Endothelial cell of umbilical vein (primary cell): ENCODE measurements around the gene VTI1A.

DNA sequence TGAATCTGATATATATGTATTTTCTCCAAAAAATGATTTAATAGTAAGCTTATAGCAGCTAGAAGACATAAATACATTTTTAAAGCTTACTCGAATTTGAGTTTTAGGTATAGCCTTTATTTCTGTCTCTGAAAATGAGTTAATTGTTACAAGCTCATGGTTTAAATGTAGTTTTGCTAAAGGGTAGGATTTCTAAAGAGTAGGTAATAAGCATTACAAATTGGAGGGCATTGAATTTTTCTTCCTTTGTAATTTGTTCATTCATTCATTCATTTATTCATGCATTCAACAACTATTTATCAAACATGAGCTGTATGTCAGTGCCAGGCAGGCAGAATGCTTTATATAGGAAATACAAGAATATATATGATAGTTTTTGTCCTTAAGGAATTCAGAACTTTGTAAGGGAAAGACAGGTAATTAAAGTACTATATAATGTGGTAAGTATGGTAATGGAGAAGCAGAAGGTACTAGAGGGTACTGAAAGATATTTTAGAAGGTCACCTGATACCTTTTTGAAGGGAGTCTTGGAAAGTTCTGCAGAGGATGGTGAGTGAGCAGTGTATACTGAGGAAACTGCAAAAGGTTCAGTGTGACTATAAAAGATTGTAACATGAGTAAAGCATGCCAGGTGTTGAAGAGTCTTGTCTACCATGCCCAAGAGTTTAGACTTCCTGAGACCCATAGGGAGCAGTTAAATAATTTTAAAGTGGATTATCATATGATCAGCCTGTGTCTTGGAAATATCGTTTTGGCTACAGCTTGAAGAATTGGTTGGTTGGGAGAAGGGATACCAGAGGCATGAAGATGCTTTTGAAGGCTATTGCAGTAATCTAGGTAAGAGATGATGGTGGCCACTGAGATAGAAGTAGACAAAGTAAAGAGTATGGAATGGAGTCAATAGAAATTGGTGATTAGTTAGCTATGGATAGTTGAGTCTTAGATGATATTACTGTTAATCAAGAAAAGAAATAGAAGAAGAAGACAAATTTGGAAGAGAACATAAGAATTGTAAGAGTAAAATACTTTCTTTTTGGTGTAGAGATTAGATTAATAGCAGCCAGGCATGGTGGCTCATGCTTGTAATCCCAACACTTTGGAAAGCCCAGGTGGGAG, 37.9 kb downstream of the MXI1 start:
- PRO-cap: no peak
CAGE:
- cytosol, long polyA minus RNA: no peak
- cytosol, long polyA plus RNA: no peak
- long polyA plus RNA: no peak
- nucleus, long polyA minus RNA: start-site peak on the plus strand centred at position 281 of the sequence, 110 bp wide, 9 reads; start-site peak on the plus strand centred at position 671 of the sequence, 223 bp wide, 5 reads
- nucleus, long polyA plus RNA: no peak

- PRO-cap: no peak
CAGE:
- cytosol, long polyA minus RNA: no peak
- cytosol, long polyA plus RNA: no peak
- long polyA plus RNA: no peak
- nucleus, long polyA minus RNA: no peak
- nucleus, long polyA plus RNA: no peak
Observed at GRCh38 chr10:110358218-110358718, 53.5 kb upstream of the SMNDC1 start.

DNA sequence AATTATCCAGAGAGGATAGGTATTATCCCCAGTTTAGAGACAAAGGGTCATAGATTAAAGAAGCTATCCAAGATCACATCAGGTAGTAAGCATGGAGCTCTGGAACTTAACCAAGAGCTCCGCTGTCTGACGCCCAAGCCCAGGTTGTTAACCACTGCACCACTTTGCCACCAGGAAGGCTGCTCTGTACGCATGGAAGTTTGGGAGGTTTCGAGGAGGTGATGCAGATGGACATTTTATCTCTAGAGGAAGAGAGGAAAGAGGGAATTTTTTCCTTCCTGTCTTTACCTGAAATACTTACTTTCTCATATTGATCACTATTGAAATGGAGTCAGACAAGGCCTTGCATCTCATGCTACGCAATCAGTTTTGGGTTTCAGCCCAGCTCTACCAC, 7.1 kb downstream of the DUSP5 start:
- PRO-cap: no peak
CAGE:
- cytosol, long polyA minus RNA: no peak
- cytosol, long polyA plus RNA: no peak
- long polyA plus RNA: no peak
- nucleus, long polyA minus RNA: no peak
- nucleus, long polyA plus RNA: no peak

- PRO-cap: no peak
CAGE:
- cytosol, long polyA minus RNA: no peak
- cytosol, long polyA plus RNA: no peak
- long polyA plus RNA: no peak
- nucleus, long polyA minus RNA: no peak
- nucleus, long polyA plus RNA: no peak
Observed at GRCh38 chr10:110509793-110510730, 12.4 kb downstream of the DUSP5 start.

DNA sequence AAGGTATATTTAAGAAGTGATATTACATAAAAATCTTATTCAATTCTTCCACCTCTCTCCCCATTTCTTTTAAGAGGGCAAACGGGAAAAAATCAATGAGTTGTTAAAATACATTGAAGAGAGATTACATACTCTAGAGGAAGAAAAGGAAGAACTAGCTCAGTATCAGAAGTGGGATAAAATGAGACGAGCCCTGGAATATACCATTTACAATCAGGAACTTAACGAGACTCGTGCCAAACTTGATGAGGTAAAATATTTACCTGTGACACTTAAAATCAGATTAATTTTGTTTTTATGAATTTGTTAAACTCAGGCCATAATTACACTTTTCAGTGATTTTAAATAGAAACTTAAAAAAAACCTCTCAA, 14.3 kb downstream of the SMC3 start:
- PRO-cap: no peak
CAGE:
- cytosol, long polyA minus RNA: start-site peak on the plus strand centred at position 162 of the sequence, 174 bp wide, 444 reads
- cytosol, long polyA plus RNA: start-site peak on the plus strand centred at position 162 of the sequence, 174 bp wide, 262 and 285 reads in 2 replicates
- long polyA plus RNA: no peak
- nucleus, long polyA minus RNA: start-site peak on the plus strand centred at position 183 of the sequence, 18 bp wide, 22 reads
- nucleus, long polyA plus RNA: no peak

DNA sequence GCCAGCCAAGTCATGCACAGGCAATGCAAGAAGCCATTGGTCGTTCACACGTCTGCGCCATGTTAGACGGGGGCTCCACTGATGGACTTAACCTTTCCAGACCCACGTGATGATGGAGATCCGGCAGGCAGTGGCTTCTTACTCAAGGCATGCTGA, 54.8 kb downstream of the RBM20 start:
- PRO-cap: no peak
CAGE:
- cytosol, long polyA minus RNA: no peak
- cytosol, long polyA plus RNA: no peak
- long polyA plus RNA: no peak
- nucleus, long polyA minus RNA: no peak
- nucleus, long polyA plus RNA: no peak

GRCh38 chr10:110805252-110805650, 66.5 kb upstream of the PDCD4 start:
- PRO-cap: no peak
CAGE:
- cytosol, long polyA minus RNA: no peak
- cytosol, long polyA plus RNA: no peak
- long polyA plus RNA: no peak
- nucleus, long polyA minus RNA: no peak
- nucleus, long polyA plus RNA: no peak

- PRO-cap: no peak
CAGE:
- cytosol, long polyA minus RNA: no peak
- cytosol, long polyA plus RNA: no peak
- long polyA plus RNA: no peak
- nucleus, long polyA minus RNA: no peak
- nucleus, long polyA plus RNA: no peak
Observed at GRCh38 chr10:110823878-110824563, 47.7 kb upstream of the PDCD4 start.

GRCh38 chr10:110872030-110872500, 337 bp downstream of the PDCD4 start:
- PRO-cap: bidirectional peak, plus-strand start at chr10:110872248, minus-strand start at chr10:110872312
CAGE:
- cytosol, long polyA minus RNA: no peak
- cytosol, long polyA plus RNA: no peak
- long polyA plus RNA: no peak
- nucleus, long polyA minus RNA: no peak
- nucleus, long polyA plus RNA: no peak

DNA sequence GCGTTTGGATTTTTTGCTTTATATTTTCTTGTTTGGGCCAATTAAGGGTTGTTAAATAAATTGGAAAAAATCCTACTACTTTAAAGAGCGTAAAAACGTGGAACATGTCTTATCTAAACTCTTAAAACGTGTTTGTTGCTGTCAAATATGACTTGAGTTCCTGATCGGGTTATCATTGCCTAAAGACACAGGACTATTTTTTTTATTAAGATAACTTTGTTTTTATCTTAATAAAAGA, 1.8 kb downstream of the PDCD4 start:
- PRO-cap: no peak
CAGE:
- cytosol, long polyA minus RNA: no peak
- cytosol, long polyA plus RNA: no peak
- long polyA plus RNA: no peak
- nucleus, long polyA minus RNA: no peak
- nucleus, long polyA plus RNA: no peak

- PRO-cap: no peak
CAGE:
- cytosol, long polyA minus RNA: no peak
- cytosol, long polyA plus RNA: no peak
- long polyA plus RNA: no peak
- nucleus, long polyA minus RNA: no peak
- nucleus, long polyA plus RNA: start-site peak on the plus strand at chr10:110898124-110898292, 284 and 241 reads in 2 replicates
Observed at GRCh38 chr10:110897727-110898694, 21.0 kb downstream of the BBIP1 start.

GRCh38 chr10:110946040-110947046, 26.9 kb downstream of the SHOC2 start:
- PRO-cap: no peak
CAGE:
- cytosol, long polyA minus RNA: no peak
- cytosol, long polyA plus RNA: no peak
- long polyA plus RNA: no peak
- nucleus, long polyA minus RNA: no peak
- nucleus, long polyA plus RNA: no peak

DNA sequence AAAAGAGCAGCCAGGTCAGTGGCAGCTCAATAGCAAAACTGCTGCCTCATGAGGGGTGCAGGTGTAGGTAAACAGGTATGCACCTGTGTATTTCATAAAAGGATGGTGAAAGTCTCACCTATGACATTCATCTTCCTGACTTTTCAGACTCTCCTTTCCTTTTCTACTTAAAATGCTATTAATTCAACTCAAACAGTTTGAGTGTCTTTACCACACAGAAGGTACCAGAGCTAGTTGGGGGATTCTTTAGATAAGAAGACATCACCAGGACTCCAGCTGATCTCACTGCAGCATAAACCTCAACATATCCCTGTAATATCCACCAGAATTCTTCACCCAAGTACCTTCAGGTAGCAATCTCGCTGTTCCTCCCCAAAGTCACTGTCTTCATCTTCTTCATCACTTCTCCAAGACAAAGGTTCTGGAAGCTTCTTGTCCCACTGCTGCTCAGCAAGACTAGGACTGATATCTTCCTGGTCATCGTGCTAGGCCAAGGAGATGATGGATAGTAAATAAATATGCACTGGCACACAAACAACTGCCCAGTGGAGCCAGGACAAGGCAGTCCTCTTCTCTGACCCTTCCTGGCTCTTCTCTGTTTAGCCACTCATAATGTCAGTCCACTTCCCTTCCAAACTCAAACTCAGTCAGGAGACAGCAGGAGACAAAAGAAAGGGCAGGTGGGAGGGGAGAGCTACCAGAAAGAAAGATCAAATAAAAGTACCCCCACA, 26.5 kb downstream of the GPAM start:
- PRO-cap: no peak
CAGE:
- cytosol, long polyA minus RNA: no peak
- cytosol, long polyA plus RNA: no peak
- long polyA plus RNA: no peak
- nucleus, long polyA minus RNA: no peak
- nucleus, long polyA plus RNA: no peak

DNA sequence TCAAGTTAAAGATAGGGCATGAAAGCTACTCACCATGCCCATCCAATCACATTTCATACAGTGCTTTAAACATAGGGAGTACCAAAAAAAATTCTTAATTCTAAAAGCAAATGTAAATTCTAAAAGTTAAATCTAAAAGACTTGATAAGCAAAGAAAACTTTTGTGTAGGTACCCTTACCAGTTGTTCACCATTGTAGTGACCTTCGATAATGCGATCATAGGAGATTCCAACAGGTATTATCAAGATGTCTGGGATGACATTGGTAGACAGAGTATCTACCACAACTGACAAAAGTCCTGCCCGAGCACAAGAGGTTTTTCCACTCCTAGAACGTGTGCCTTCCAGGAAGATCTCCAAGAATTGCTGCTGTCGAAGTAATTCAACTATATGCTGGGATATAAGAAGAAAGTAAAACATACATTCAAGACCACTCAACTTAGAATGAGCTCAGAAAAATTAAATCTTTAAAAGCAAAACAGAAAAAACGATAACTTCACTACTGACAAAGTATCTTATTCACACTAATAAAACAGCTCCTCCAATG, 15.4 kb downstream of the GPAM start:
- PRO-cap: no peak
CAGE:
- cytosol, long polyA minus RNA: no peak
- cytosol, long polyA plus RNA: no peak
- long polyA plus RNA: no peak
- nucleus, long polyA minus RNA: no peak
- nucleus, long polyA plus RNA: no peak

DNA sequence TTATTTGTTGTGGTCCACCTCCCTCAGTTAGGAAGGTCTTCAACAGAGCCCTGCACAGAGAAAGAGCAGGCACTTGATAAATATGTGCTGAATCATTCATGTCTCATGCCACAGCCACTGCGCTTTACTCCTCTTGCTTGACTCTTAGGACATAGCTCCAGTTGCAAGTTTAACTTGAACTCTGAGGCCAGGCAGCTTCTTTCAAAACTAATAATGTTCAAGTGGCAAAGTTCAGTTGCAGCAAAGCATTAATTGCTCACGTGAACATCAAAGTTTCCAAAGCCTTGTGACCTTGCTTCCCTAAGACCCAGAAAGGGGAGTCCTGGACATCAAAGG, 22.0 kb upstream of the TECTB start:
- PRO-cap: no peak
CAGE:
- cytosol, long polyA minus RNA: no peak
- cytosol, long polyA plus RNA: no peak
- long polyA plus RNA: no peak
- nucleus, long polyA minus RNA: no peak
- nucleus, long polyA plus RNA: no peak

DNA sequence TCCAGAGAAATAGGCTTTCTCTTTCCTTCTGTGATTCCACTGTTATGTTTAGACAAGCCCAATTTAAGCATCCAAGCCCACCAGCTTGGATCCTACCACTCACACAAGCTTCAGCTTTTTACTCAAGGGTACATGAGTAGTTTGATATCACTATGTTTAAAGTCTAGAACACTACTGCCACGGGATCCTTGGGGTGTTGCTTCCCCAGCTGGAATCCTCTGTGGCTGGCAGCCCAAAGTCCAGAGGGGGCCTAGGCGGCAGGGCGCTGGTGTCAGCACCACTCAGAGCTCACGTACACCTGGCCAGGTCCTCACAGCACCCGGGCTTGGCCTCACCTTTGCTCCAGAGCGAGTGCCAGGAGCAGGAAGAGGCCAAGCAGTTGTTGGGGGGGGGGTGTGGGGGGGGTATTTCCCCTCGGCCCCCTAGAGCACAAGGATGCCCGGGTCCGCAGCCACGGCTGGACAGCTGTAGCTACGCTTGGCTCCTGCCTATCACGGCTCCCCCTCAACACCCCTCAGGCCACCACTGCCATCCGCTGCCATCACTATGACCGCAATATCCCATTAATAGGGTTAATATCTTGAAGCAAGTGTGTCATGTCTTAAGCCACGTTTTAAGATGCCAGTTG, 17.0 kb downstream of the ZDHHC6 start:
- PRO-cap: no peak
CAGE:
- cytosol, long polyA minus RNA: no peak
- cytosol, long polyA plus RNA: no peak
- long polyA plus RNA: no peak
- nucleus, long polyA minus RNA: no peak
- nucleus, long polyA plus RNA: no peak

DNA sequence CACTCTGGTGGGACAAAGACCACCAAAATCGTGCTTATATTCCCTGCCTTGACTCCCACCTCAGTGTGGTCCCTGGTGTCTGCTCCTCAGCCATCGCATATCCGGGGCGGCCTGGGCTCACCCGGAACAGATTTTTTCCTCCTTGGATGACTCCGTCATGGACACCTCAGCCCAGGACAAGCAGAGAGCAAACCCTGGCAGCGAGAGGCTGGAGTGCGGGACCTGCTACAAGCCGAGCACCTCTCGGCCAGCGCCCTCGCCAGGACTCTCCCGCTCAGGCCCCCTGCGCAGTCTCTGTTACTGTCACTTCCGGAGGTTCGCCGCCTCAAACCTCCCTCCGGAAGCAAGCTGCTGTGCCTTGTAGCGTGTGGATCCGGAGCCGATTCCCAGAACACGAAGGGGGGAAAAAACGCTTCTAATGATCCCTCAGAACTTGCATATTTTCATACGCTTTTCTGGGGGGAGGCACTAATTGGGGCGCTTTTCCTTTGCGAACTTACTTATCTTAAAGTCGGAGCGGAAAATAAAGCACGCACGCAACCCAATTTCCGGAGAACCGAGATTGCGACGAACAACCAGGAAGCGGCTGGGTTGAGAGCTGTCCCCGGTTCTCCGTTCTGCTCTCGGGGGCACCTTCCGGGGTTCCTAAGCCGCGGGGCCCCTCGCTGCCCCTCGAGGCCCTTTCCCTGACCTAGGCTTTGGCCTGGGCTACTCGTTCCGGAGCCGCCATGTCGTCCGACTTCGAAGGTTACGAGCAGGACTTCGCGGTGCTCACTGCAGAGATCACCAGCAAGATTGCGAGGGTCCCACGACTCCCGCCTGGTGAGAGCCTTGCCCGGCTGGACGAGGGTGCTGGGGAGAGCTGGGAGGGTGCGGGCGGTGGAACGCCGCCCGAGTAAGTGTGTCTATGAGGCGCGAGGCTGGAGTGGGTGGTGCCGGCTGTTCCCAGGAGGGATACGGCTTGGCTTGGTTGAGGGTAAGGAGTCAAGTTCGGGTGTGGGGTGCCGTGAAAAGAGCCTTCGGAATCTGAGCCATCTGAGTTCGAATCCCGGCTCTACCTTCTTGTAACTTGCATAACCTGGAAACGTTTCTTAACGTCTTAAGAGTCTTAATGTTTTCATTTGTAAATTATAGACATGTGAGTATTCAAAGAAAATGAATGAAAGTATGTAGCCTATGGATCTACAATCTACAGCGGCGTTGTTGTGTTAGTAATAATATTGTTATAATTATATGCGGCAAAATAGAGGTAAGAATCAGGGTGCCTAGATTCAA, at the start of gene VTI1A:
TSS of gene VTI1A (plus strand) at position 570 of the 1,275 bp plus-strand sequence.
- PRO-cap: bidirectional peak, plus-strand start at position 559 of the sequence, minus-strand start at position 269 of the sequence; unidirectional peak, minus-strand start at position 958 of the sequence
CAGE:
- cytosol, long polyA minus RNA: start-site peak on the minus strand centred at position 270 of the sequence, 5 bp wide, 136 reads; start-site peak on the plus strand centred at position 588 of the sequence, 7 bp wide, 88 reads
- cytosol, long polyA plus RNA: start-site peak on the minus strand centred at position 276 of the sequence, 84 bp wide, 187 and 255 reads in 2 replicates
- long polyA plus RNA: start-site peak on the minus strand centred at position 100 of the sequence, 27 bp wide, 37 and 19 reads in 2 replicates; start-site peak on the minus strand centred at position 262 of the sequence, 70 bp wide, 401 and 315 reads in 2 replicates
- nucleus, long polyA minus RNA: start-site peak on the minus strand centred at position 106 of the sequence, 7 bp wide, 22 reads; start-site peak on the minus strand centred at position 260 of the sequence, 63 bp wide, 289 reads; start-site peak on the plus strand centred at position 362 of the sequence, 18 bp wide, 99 reads; start-site peak on the plus strand centred at position 595 of the sequence, 75 bp wide, 1,015 reads
- nucleus, long polyA plus RNA: start-site peak on the minus strand centred at position 260 of the sequence, 62 bp wide, 274 and 340 reads in 2 replicates; start-site peak on the plus strand centred at position 367 of the sequence, 55 bp wide, 34 and 97 reads in 2 replicates; start-site peak on the plus strand centred at position 579 of the sequence, 39 bp wide, 292 and 309 reads in 2 replicates

DNA sequence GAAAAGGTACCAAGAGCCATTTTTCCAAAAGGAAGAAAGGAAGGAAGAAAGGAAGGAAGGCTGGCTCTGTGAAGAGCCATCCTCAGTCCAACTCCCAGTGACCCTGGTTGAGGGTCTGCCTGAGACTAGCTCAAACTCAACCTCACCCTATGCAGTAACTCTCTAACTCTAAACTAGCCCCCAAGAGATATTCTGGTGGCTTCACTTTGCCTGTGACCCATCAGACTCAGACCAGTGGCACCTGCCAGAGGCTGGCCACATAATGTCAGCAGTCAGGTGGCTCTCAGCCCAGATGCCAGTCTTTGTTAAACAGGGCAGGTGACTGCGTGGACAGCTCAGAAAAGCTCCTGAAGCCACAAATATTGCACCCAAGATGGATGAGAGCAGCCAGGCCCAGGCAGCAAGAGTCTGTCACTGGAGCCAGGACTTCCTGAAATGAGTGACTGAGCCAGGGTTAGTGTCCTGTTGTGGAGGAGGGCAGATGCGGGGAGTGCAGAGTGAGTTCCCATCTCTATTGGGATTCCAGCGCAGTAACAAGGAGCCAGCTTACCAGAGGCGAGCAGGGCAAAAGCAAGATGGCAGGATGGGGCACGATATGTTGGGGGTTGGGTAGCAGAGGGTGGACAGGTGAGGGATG, 129.7 kb upstream of the TCF7L2 start:
- PRO-cap: no peak
CAGE:
- cytosol, long polyA minus RNA: no peak
- cytosol, long polyA plus RNA: no peak
- long polyA plus RNA: no peak
- nucleus, long polyA minus RNA: no peak
- nucleus, long polyA plus RNA: no peak

DNA sequence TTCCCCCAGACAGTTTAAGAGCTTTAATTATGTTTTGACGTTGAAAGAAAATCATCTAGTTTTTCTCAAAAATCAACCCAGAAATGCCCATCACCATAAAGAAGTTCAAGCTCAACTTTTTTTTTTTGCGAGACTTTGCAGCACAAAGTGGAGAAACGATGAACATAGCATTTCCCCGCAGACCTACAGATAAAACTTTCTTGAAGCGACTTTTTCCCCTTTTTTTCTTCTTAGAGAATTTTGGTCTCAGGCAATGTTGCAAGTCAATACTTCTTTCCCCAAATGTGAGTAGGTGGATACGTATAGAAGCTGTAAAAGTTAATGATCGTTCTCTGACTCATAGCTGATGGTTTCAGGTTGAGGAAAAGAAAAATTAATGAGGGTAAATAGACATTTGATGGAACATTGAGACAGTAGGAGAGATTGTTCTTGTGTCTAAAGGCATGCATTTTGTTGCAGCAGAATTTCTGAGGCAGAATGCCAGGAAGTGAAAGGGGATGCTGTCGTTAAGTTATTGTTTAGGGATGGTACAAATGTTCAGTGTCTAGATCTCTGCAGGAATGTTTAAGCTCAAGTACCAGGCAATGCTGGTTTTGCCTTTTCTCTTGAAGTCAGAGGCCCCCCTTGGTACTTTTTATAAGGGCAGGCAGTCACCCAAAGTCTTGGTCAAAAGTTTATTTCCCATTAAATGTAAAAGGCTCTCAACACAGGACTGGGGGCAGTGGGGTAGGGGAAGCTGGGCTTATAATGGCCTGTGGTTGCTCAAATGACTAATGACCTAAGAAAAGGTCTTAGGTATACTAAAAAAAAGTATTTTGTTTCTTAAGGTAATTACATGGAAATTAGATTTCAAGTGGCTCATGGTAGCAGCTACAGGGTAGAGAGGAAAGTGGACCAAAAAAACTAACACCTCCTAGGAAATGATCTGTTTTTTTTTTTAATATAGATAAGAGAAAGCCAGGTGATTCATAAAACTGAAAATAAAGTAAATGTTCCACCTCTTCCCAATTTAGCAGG, 9.3 kb downstream of the TCF7L2 start:
- PRO-cap: no peak
CAGE:
- cytosol, long polyA minus RNA: no peak
- cytosol, long polyA plus RNA: no peak
- long polyA plus RNA: no peak
- nucleus, long polyA minus RNA: no peak
- nucleus, long polyA plus RNA: no peak

DNA sequence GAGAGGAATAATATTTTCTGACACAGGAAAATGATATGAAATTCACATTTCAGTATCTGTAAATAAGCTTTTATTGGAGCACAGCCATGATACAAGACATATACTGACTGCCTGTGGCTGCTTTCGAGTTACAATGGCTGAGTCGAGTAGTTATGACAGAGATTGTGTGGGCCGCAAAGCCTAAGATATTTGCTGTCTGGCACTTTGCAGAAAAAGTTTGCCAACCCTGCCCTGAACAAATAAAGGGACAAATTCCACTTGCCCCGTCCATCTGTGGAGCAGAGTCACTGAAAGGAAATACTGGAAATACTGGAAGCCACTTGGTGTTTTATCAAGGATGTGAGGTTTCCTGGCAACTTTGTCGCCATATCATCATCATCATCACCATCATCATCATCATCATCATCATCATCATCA, 85.7 kb downstream of the TCF7L2 start:
- PRO-cap: no peak
CAGE:
- cytosol, long polyA minus RNA: no peak
- cytosol, long polyA plus RNA: no peak
- long polyA plus RNA: no peak
- nucleus, long polyA minus RNA: no peak
- nucleus, long polyA plus RNA: no peak